ENCODE measurements around a stretch of chr7.

- PRO-cap, 3 experiments = peak in 1 of 3 experiments; most common plus-strand start chr7:157192224 (in 1)
- RAMPAGE, long total RNA, 2 experiments = no peak in any of the 2 experiments
- RRBS = no CpG with 5 or more reads among the region's 9 CpGs
These were observed 53.4 kb downstream of the UBE3C start for GRCh38 chr7:157192090-157192629.

- PRO-cap, 3 experiments = no peak in any of the 3 experiments
- RAMPAGE, long total RNA, 2 experiments = no peak in any of the 2 experiments
- RRBS = no CpG with 5 or more reads among the region's 12 CpGs
These were observed 89.0 kb upstream of the DNAJB6 start for GRCh38 chr7:157247785-157248267.

DNA sequence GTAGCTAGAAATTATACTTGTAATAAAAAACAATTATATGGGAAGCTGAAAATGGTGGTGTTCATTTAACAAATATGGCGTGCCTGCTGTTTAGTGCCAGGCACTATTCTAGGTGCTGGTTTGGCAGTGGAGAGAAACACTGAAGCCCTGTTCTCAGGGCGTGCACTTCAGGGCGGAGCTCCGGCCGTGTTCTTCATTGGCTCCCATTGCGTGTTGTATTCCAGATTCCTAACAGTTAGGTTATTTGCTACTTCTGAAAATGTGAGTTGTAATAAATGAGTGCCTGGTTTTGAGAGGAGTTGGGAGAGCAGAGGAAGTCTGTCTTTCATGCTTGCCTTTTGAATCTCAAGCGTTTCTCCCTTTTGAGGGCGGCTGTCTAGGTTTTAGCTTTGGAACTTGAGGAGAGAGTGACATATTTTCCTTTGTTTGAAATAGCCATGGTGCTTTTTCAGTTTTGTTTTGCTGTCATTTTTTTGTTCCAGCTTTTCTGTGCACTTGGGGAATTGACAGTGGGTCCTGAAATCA is 38.7 kb downstream of the DNAJB6 start:
- PRO-cap, 3 experiments = no peak in any of the 3 experiments
- RAMPAGE, long total RNA, 2 experiments = no peak in any of the 2 experiments
- RRBS = no CpG with 5 or more reads among the region's 8 CpGs

DNA sequence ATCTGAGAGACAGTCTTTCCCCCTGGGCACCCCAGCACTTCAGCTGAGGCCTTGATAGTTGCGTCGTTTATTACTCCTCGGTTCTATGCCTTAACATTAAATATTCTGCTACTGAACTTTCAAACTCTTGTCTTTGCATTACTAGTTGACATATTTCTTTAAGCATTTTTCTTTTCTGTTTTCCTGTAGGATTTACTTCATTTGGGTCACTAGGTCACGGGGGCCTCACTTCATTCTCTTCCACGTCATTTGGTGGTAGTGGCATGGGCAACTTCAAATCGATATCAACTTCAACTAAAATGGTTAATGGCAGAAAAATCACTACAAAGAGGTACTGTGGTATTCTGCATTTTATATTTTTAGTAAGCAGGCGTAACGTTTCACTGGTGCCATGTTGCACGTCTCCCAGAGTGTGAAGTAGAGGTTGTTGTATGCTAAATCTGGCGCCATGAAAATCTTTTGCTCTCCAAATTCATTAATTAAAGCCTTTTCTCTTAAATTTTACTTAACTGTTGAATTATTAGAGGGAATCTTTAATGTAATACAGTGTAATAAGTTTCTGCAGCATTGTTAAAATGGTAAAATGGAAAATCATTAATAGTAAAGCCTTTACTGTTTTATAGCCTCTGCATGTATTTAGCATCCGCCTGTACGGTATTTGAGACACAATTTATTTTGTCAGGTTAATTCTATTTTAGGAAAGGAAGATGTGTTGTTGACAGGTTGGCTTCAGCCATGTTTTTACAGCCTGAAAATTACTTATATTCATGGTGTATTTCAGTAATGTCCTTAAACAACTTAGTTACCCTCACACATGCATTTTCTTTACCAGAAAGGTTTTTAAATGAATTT is 48.1 kb downstream of the DNAJB6 start:
- PRO-cap, 3 experiments = no peak in any of the 3 experiments
- RAMPAGE, long total RNA, 2 experiments = no peak in any of the 2 experiments
- RRBS = no CpG with 5 or more reads among the region's 12 CpGs

DNA sequence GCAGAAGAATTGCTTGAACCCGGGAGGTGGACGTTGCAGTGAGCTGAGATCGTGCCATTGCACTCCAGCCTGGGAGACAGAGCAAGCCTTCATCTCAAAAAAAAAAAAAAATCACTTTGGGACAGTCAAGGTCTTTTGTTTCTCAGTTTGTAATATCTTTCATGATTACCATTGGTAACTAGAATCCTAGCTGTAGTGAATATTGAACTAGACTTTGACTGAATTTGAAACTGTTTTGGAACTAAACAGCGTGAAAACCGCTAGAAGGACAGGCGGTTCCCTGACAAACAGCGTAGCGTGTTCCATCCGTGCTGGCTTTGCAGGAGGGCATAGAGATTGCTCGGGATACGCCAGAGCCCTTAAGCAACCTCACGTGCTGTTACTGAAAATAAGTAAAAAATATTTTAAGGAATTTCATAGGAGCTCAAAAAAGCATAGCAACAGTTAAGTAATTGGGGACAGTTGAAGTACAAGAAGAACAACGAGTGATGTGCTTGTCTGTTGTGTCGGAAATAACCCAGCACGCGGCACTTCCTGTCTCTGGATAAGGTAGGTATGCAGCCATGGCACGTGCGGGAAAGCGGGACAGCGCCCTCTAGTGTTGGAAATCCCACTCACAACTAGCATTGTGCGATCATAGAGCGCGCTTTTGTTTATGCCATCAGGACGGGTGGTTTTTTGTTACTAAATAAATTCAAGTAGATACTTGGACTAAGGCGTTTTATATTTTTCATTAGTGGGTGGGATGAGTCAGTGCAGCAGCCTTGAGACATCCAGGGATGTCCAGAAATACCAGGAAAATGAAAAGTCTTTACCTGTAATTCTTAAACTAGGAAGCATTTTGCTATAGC is 50.2 kb downstream of the DNAJB6 start:
- PRO-cap, 3 experiments = peak in 3 of 3 experiments; most common plus-strand start position 733 of the sequence (in 2); most common minus-strand start position 319 of the sequence (in 3)
- RAMPAGE, long total RNA, 2 experiments = no peak in any of the 2 experiments
- RRBS = no CpG with 5 or more reads among the region's 25 CpGs

- PRO-cap, 3 experiments = peak in 3 of 3 experiments; most common plus-strand start chr7:157525801 (in 3)
- RAMPAGE, long total RNA, 2 experiments = start-site peak on the plus strand in 1 of 2 experiments, at chr7:157525828-157525862 at its widest, 32 reads per replicate
- RRBS = no CpG with 5 or more reads among the region's 9 CpGs
These were observed 188.9 kb downstream of the DNAJB6 start for GRCh38 chr7:157525731-157525989.

DNA sequence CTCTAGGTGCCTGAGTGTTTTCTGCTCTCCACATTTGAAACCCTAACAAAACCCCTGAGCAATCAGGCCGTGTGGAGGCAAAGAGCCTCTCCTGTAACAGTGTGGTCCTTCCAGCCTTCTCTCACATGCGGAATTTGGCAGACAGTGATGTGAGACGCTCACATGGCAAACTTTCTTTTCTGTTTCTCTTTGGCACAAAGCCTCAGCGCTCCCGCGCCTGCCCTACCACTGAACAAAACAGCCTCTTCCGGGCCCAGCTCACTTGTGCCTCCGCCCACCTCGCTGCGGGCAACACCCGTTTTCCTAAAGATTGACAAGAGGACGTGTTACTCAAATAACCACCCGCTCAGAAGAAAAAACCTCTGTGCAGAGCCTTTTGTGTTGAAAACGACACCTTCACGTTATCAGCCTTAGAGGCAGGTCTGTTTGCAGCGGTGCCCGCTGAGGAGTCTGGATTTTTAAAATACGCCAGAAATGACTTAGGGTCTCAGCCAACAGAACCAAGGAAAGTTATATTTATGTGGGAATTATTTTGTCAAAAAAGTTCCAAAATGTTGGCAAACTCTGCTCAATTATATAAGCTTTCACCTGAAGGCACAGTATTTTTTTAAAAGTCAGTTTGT is 515.0 kb downstream of the DNAJB6 start:
- PRO-cap, 3 experiments = peak in 3 of 3 experiments; most common plus-strand start position 316 of the sequence (in 2); most common minus-strand start position 230 of the sequence (in 2)
- RAMPAGE, long total RNA, 2 experiments = no peak in any of the 2 experiments
- RRBS = no CpG with 5 or more reads among the region's 18 CpGs

- PRO-cap, 3 experiments = peak in 3 of 3 experiments; most common minus-strand start chr7:158093394 (in 3)
- RAMPAGE, long total RNA, 2 experiments = no peak in any of the 2 experiments
- RRBS = no CpG with 5 or more reads among the region's 9 CpGs
These were observed 494.3 kb downstream of the PTPRN2 start for GRCh38 chr7:158093334-158093669.

DNA sequence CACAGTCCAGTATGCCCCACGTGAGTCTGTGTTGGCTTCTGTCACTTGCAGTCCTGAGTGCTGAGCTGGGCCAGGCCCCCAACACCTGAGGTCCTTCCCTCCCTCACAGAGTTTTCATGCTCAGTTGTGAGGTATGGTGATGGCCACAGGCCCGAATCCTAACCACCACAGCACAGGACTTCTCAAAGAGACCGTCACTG is 239.2 kb downstream of the PTPRN2 start:
- PRO-cap, 3 experiments = no peak in any of the 3 experiments
- RAMPAGE, long total RNA, 2 experiments = no peak in any of the 2 experiments
- RRBS = no CpG with 5 or more reads among the region's 3 CpGs

DNA sequence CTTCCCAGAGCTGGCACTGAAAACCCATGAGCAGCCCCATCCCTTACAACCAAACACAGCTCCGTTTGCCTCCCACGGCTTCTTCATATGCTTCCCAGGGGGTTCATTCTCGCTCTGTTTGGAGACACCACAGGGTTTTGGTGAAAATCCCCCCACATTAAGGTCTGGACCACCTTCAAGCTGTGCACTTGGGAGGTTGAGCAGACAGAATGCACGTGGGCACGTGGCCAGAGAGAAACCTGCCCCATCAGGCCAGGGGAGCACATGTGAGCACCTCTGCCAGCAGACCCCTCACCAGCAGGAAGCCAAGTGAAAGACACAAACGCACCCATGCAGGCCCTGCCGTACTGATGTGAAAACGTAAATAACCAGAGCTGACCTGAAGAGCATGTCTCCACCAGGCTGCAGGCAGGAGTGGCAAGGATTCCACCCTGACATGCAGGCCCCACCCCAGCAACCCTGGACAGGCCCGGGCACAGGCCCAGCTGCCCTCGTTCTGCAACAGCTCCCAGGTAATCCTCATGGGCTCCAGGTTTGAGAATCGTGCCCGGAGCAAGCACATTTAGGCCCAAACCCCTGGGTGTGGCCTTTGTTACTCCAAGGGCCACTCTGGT is 184.6 kb downstream of the PTPRN2 start:
- PRO-cap, 3 experiments = no peak in any of the 3 experiments
- RAMPAGE, long total RNA, 2 experiments = no peak in any of the 2 experiments
- RRBS = 85% methylated on average over 4 of the region's 12 CpGs

DNA sequence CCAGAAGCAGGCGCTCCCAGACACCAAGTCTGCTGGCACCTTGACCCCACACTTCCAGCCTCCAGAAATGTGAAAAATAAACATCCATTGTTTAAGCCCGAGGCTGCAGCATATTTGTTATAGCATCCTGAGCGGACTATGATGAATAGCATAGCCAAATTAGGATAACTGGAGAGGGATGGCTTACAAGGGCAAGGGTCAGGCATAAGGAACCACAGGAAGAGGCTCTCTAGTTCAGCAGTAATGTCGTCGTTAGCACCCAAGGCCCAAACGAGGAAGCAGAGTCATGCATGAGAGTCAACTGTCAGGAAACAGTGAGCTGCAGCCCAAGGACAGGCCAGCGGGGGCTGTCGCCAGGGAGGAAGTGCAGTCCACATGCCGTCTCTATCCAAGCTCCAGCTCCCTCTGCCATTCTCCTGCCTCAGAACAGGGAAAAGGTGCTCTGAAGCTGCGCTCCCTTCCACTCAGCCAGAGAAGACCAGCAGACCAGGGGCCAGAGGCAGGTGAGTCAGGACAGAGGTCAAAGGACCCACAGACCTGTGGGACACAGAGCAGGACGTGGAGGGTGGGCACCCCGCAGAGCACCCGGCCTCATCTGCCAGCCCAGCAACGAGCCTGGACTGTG is 50.4 kb downstream of the PTPRN2 start:
- PRO-cap, 3 experiments = no peak in any of the 3 experiments
- RAMPAGE, long total RNA, 2 experiments = no peak in any of the 2 experiments
- RRBS = no CpG with 5 or more reads among the region's 14 CpGs

GRCh38 chr7:158586558-158587001 is 1.0 kb downstream of the PTPRN2 start:
- PRO-cap, 3 experiments = no peak in any of the 3 experiments
- RAMPAGE, long total RNA, 2 experiments = no peak in any of the 2 experiments
- RRBS = 2% methylated on average over 21 of the region's 45 CpGs

GRCh38 chr7:158710443-158711208 is 6.0 kb upstream of the NCAPG2 start:
- PRO-cap, 3 experiments = no peak in any of the 3 experiments
- RAMPAGE, long total RNA, 2 experiments = no peak in any of the 2 experiments
- RRBS = no CpG with 5 or more reads among the region's 17 CpGs

- PRO-cap, 3 experiments = no peak in any of the 3 experiments
- RAMPAGE, long total RNA, 2 experiments = no peak in any of the 2 experiments
- RRBS = no CpG with 5 or more reads among the region's 4 CpGs
These were observed 59.9 kb upstream of the NCAPG2 start for GRCh38 chr7:158764428-158764891.

DNA sequence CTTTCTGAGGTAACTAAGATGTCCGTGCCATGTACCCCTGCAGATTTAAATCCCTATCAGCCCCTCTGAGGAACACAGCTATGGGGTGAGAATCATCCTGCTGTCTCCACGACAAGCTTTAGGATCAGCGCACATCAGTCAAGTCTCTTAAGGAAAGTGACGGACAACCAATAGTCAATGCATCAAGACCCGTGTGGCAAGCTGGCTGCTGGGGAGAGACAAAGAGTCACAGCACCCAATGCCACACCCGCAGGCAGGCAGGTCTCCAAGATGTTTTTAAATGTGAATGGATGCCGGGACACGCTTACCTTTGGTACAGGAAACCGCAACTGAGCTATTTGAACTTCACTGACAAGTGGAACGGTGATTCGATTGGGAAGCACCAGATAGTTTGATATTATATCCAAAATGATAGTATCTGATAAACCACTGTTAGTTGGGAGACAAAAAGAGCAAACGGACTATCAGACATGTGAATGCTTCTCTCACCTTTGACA is 61.9 kb downstream of the ESYT2 start:
- PRO-cap, 3 experiments = no peak in any of the 3 experiments
- RAMPAGE, long total RNA, 2 experiments = no peak in any of the 2 experiments
- RRBS = no CpG with 5 or more reads among the region's 12 CpGs

GRCh38 chr7:158827336-158827908 is 1.9 kb downstream of the ESYT2 start:
- PRO-cap, 3 experiments = peak in 1 of 3 experiments; most common minus-strand start chr7:158827593 (in 1)
- RAMPAGE, long total RNA, 2 experiments = no peak in any of the 2 experiments
- RRBS = no CpG with 5 or more reads among the region's 10 CpGs

DNA sequence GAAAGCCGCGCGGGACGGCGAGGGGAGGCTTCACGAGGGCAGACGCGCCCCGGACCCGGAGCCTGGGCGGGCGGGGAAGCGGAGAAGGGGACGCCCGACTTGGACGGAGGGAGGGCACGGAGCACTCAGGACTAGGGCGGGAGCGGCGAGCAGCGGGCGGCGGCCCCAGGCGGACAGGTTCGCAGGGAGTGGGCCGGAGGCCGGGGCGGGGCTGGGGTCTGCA is 844 bp downstream of the ESYT2 start:
- PRO-cap, 3 experiments = no peak in any of the 3 experiments
- RAMPAGE, long total RNA, 2 experiments = no peak in any of the 2 experiments
- RRBS = 3% methylated on average over 7 of the region's 28 CpGs

DNA sequence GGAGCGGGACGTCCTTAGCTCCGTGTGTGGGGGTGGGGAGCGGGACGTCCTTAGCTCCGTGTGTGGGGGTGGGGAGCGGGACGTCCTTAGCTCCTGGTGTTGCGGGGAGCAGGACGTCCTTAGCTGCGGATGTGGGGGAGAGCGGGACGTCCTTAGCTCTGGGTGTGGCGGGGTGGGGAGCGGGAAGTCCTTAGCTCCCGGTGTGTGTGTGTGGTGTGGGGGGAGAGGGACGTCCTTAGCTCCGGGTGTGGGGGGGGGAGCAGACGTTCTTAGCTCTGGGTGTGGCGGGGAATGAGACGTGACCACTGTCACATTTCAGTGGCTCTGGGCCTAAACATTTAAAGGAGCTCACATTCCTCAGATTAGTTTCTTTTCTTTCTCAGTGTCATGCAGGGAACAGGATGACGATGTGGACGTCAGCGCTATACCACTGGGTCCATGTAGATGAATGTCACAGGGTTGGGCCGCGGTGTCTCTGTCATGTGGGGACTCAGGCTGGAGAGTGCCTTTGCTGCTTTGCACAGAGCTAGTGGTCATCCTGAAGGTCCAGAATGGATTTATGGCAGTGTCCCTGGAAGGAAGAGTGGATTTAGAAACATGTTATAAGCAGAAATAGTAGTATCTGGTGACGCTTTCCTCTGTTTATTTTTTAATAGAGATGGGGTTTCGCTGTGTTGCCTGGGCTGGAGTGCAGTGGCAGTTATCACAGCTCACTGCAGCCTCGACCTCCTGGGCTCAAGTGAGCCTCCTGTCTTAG is 7.7 kb downstream of the DYNC2I1 start:
- PRO-cap, 3 experiments = peak in 3 of 3 experiments; most common plus-strand start position 278 of the sequence (in 2); most common minus-strand start position 131 of the sequence (in 1)
- RAMPAGE, long total RNA, 2 experiments = no peak in any of the 2 experiments
- RRBS = 7% methylated on average over 3 of the region's 29 CpGs

- PRO-cap, 3 experiments = no peak in any of the 3 experiments
- RAMPAGE, long total RNA, 2 experiments = no peak in any of the 2 experiments
- RRBS = no CpG with 5 or more reads among the region's 12 CpGs
These were observed 45.4 kb downstream of the VIPR2 start for GRCh38 chr7:159099161-159099853.

GRCh38 chr7:159145579-159145951 is 898 bp upstream of the VIPR2 start:
- PRO-cap, 3 experiments = peak in 3 of 3 experiments; most common plus-strand start chr7:159145787 (in 2); most common minus-strand start chr7:159145708 (in 2)
- RAMPAGE, long total RNA, 2 experiments = no peak in any of the 2 experiments
- RRBS = no CpG with 5 or more reads among the region's 29 CpGs